M059J (cell line): ENCODE measurements around a stretch of chr1.

DNA sequence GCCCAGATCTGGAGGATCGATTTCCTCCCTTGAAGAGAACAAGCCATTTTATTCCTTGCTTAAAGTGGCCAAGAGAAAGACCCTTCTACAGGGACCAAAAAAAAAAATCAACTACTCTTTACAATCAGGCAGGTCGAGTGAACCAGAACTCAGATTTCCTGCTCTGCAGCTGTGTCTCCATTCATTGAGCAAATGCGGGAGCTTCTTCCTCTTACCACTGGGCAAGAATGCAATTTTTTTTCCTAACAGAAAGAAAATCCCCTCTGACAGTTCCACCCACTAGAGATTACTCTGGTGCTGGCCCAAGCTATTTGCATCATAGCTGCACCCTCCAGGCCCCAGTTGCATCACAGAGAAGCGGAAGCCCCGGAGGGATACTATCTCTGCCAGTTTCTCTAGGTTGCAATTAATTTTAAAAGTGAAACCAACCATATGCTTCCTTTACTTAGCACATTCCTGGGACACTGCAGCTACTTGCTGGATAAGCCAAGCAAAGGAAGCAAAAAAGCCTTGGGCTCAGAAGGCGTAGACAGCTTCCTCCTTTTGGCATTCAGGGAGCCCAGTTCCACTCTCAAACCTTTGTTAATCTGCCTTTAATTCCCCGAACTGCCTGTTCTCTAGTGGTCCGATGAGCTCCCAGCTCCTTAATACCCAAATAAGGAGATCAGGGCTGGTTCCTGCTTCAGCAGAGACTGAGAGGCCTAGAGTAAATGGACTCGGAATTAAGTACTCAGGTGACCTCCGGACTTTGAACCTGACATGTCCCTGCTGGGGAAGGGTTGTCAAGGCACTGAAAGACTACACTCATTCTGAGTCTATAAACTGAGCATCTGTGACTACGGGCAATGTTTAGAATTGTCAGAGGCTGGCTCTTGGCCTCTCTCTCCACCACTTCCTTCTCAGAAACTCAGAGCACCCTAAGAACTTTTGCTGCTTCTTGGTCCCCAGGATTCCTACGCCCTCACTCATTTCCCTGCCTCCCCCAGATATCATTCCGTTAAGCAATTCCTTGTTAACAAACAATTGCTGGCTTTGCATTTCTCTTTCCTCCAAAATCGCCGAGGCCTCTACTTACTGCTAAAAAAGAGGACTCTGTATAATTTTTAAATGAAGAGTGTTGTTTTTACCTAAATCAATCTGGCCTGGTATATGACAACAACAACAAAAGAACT lies 72.5 kb upstream of the TNFSF18 start:
- RAMPAGE, long total RNA: no peak

GRCh38 chr1:173210396-173210641 lies 3.2 kb upstream of the TNFSF4 start:
- RAMPAGE, long total RNA: no peak

GRCh38 chr1:173523307-173523738 lies 46.2 kb downstream of the PRDX6 start:
- RAMPAGE, long total RNA: no peak

DNA sequence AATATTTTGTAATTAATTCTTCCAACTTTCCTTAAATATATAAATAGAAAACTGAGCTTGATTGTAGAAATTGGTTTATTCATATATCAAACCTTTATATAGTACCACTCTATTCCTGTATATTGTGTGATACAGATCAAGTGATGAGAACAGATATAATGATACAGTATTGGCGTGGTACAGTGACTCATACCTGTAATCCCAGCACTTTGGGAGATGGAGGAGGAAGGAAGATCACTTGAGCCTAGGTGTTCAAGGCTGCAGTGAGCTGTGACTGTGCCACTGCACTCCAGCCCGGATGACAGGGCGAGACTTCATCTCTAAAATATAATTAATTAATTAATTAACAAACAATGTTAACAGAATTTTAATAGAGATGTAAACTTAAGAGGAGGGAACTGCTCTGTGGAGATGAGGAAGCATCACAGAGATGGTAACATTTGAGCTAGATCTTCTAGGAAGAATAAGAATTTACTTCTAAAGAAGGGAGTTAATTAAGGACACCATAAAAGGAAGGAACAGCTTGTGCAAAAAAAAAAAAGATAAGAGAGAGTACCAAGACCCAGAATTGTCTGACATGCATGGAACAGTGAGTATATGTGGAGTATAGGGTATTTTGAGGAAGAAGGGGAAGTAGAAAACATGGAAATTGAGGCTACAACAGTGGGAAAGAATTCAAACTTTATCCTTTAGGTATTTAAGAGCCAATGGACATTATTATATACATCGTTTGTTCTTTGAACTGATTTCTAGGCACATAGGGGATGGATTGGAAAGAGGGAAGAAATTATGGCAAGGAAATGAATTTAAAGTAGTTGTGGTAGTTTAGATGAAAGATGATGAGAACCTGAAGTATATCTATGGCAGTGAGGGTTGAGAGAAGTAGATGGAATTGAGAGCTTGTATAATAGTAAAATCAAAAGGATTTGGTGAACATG lies 5.3 kb downstream of the KLHL20 start:
- RAMPAGE, long total RNA: no peak

GRCh38 chr1:173859323-173860439 lies 8.5 kb upstream of the ZBTB37 start:
- RAMPAGE, long total RNA: no peak

- RAMPAGE, long total RNA: no peak
Observed at GRCh38 chr1:173861666-173862473, 6.3 kb upstream of the ZBTB37 start.

- RAMPAGE, long total RNA: no peak
Observed at GRCh38 chr1:173863833-173864101, 4.4 kb upstream of the ZBTB37 start.

GRCh38 chr1:173865323-173866479 lies 2.5 kb upstream of the ZBTB37 start:
- RAMPAGE, long total RNA: no peak

- RAMPAGE, long total RNA: no peak
Observed at GRCh38 chr1:173960876-173961294, 43.8 kb upstream of the SERPINC1 start.

- RAMPAGE, long total RNA: no peak
Observed at GRCh38 chr1:173998662-173999066, 23.5 kb downstream of the RC3H1 start.

DNA sequence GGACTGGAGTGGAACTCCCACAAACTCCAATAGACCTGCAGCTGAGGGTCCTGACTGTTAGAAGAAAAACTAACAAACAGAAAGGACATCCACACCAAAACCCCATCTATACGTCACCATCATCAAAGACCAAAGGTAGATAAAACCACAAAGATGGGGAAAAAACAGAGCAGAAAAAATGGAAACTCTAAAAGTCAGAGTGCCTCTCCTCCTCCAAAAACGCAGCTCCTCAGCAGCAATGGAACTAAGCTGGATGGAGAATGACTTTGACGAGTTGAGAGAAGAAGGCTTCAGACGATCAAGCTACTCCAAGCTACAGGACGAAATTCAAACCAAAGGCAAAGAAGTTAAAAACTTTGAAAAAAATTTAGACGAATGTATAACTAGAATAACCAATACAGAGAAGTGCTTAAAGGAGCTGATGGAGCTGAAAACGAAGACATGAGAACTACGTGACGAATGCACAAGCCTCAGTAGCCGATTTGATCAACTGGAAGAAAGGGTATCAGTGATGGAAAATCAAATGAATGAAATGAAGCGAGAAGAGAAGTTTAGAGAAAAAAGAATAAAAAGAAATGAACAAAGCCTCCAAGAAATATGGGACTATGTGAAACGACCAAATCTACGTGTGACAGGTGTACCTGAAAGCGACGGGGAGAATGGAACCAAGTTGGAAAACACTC lies 170.9 kb downstream of the GPR52 start:
- RAMPAGE, long total RNA: no peak

DNA sequence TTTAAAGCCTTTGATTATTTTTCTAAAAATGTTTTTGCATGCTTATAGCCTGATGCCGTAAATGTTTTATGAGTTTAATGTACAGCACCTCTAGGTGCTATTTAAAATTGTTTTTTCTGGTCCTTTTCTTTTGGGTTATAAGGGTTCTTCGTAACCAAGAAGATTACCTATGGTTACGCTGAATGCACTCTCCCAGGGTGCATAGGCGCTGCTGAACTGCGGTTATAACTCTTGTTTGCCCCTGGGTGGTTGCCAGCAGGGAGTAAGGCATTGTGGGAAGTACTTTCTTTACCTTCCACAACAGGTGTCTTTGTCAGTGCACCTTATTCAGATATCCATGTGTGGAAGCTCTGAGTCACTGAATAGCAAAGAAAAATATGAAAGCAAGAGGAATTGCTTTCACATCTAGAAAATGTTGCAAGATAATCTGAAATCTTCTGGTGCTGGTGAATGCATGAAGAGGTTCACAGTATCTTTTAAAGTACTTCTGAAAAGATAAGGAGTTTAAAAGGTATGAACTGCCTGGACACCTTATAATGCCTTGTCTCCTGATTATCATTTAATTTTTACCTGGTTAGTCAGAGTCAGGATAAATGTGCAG lies 124.4 kb upstream of the CACYBP start:
- RAMPAGE, long total RNA: no peak

GRCh38 chr1:174898386-174899284 lies 101.1 kb upstream of the CACYBP start:
- RAMPAGE, long total RNA: no peak

GRCh38 chr1:174968610-174969471 lies 30.9 kb upstream of the CACYBP start:
- RAMPAGE, long total RNA: no peak

DNA sequence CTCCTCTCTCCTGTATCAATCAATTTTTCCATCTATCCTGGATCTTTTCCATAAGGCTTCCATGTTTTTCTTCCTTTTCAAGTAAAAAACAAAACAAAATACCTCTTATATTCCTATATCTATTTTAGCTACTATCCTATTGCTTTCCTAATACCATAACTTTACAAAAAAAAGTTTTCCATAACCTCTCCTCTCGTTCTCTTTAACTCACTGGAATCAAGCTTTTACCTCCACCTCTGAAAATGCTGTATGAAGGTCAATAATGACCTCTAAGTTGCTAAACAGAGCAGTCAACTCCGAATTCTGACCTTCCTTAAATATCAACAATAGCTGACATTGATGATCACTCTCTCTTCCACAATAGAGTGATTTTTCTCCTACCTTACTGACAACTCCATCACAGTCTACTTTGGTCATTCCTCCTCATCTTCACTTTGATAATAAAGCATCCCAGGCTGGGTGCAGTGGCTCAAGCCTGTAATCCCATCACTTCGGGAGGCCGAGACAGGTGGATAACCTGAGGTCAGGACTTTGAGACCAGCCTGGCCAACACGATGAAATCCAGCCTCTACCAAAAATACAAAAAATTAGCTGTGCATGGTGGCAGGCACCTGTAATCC lies 152.3 kb downstream of the COP1 start:
- RAMPAGE, long total RNA: no peak

- RAMPAGE, long total RNA: no peak
Observed at GRCh38 chr1:176692256-176692622, 229.3 kb downstream of the PAPPA2 start.

DNA sequence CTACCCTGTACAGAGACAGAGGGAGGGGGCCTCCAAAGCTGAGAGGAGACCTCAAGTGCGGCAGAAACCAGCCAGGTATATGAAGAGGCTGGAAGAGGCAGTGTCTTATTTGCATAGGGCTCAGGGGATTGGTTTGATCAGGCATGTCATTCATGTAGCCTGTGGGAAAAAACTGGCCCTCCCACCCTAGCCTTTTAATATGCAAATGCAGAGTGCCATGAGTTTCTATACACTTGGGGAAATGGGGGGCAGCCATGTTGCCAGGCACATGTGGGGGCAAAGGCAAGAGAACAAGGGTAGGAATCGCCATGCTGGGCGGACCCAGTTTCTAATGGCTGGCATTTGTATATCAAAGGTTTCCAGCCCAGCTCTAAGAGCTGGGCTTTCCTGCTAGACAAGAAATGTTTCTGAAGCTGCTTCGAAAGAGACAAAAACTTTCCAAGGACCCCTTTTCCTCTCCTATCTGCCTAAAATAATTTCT lies 172.8 kb downstream of the RASAL2 start:
- RAMPAGE, long total RNA: no peak

DNA sequence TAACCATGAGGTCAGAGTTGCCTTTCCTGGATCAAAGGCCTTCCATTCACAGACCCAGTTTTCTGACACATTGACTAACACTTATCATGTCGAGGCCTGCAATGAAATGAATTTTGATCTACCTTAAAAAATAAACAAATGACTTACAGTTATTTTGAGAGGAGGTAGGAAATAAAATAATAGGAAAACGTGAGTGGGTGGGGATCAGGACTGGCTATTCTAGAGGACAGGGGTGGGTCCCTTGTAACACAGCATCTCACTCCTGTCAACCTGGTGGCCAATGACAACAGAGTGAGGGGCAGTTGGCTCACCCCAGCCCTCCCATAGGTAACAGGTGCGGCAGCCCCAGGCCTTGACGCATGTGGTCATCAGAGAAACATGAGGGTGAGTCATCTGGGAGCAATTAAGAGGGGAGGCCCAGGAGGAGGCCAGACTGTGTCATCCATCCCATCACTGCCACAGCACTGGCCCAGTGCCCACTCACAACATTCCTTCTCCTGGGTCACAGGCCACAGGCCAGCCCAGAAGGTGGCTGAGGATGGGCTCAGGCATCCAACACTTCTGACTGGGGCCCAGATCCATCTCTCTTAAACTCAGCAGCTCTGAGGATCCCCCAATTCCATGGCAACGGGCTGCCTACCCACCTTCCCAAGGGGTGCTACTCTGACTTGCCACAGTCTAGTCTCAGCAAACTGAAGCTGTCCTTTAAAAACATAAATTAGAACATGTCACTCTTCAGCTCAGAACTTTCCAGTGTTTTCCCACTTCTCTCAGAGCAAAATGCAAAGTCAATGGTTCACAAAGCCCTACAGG lies 17.1 kb downstream of the TEX35 start:
- RAMPAGE, long total RNA: no peak

DNA sequence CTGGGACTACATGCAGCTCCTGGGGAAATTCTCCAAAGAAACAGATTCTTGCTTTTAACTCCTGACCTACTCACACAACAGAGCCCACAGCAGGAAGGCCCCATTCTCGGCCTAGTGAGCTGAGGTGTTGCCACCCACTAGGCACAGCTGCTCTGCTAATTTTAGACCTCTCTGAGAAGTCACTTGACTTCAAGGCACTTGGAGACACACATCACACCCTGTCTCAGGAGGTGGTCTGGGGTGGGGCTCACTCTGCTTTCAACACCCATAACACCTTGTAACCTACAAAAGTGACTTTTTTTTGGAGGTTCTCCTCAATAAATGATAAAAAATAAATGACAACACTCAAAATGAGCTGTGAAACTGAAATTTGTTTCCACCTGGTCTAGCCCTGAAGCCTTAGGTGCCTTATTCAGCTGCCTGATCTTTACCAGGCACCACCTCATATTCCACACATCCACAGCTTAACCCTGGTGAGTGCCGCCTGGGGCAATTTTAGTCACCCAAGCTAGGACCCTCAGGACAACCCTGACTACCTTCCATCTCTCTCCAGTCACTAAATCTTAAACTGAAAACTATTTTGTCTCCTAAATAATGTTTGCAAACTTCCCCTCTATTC lies 93.2 kb downstream of the TEX35 start:
- RAMPAGE, long total RNA: no peak

GRCh38 chr1:178620792-178621241 lies 104.2 kb upstream of the RALGPS2 start:
- RAMPAGE, long total RNA: no peak